Aorta (tissue), 1 donor: ENCODE results near the genes DERA, PLEKHA5 and SLCO1A2.

- PRO-cap = no peak
Observed at GRCh38 chr12:15787668-15788148, 1.5 kb downstream of the EPS8 start.

GRCh38 chr12:15910866-15912029 lies at the start of gene DERA:
Gene DERA (plus strand): TSS chr12:15911332.
- PRO-cap = unidirectional peak, plus-strand start at chr12:15911311

- PRO-cap = no peak
Observed at GRCh38 chr12:15995079-15996221, 84.3 kb downstream of the DERA start.

GRCh38 chr12:16036478-16037508 lies 125.7 kb downstream of the DERA start:
- PRO-cap = no peak

GRCh38 chr12:16354119-16354501 lies 6.7 kb downstream of the MGST1 start:
- PRO-cap = no peak

GRCh38 chr12:16360688-16361070 lies 13.2 kb downstream of the MGST1 start:
- PRO-cap = no peak

- PRO-cap = no peak
Observed at GRCh38 chr12:18172570-18172971, 82.6 kb upstream of the RERGL start.

- PRO-cap = no peak
Observed at GRCh38 chr12:18951052-18951706, 178.4 kb upstream of the PLEKHA5 start.

- PRO-cap = bidirectional peak, plus-strand start at chr12:19129766, minus-strand start at chr12:19129454
Observed at GRCh38 chr12:19129105-19130310, at the start of gene PLEKHA5. Gene PLEKHA5 (plus strand): TSS chr12:19129733.

DNA sequence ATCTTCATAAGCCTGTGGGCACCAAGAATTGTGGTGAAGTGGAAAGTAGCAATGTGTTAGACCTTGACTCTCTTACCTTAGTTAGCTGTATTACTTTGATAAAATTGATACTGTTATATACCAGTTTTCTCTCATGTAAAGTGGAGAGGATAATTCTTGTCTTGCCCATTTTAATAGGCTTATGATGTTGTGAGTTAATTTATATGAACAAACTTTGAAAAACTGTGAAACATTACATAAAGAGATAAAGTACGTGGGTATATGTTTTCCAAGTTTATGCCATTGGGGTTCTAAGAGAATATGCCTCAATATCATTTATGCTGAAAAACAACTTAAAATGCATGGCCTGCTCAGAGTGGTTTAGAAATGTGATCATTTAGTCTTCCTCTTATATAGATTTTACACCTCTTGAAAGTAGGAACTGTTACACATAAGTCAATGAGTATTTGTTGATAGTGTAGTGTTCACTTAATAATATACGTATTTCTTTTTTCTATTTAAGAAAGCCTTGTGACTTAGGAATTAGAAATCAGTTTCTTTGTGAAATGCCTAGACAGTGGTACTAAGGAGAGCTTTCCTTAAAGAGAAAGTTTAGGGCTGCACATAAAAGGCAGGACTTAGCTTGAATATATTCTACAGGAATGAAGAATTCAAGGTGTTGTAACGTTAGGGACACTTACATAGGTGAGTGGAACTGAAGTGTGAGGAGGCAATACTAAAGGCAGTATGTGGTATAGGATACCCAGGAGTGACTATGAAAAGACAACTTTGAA lies 17.4 kb downstream of the PLEKHA5 start:
- PRO-cap = no peak

DNA sequence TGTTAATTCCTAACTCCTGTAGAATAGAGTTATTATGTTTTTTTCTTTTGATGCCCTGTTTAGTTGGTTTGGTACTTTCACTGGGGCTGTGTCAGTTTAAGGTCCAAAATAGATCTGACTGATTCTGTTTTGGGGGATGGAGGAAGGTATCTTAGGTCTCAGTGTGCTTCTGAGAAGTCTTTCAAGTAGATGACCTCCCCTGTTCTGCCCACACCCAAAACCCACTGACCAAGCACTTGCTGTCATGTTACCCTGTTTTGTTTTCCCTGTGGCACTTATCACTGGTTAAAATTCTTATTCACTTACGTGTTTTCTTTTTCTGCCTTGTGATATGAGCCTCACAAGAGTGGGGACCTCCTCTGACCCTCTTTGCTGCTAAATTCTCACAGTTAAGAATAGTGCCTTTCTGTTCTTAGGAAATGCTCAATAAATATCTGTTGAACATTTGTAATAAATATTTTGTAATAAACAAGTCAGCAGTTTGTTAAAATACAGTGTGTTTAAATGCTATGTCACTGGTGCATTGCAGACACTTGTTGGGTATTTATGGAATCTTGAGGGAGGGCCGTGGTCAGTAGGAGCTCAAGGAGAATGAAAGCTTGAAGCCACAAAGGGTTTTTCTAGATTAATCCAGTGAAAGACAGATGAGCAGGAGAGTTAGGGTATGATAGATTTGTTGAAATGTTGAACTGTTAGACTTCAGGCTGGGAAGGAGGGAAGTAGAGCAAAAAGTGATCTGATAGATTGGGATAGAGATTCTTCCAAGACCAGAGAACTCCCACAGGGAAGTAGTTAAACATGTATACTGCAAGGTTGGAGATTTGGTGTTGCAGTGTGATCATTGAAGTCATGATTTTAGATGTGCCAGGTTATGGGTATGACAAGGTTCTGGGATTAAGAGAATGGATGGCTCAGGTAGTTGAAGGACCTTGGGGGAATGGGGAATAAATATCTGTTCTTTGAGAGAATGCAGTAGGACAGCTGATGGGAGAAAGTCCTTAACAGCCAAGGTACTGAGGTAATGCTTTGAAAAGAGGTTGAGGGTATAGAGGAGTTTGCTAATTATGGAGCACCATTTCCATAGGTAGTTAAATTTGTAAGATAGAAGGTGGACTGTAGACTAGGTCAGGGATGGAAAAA lies 21.0 kb downstream of the PLEKHA5 start:
- PRO-cap = no peak

- PRO-cap = no peak
Observed at GRCh38 chr12:19274406-19274977, 145.0 kb downstream of the PLEKHA5 start.

DNA sequence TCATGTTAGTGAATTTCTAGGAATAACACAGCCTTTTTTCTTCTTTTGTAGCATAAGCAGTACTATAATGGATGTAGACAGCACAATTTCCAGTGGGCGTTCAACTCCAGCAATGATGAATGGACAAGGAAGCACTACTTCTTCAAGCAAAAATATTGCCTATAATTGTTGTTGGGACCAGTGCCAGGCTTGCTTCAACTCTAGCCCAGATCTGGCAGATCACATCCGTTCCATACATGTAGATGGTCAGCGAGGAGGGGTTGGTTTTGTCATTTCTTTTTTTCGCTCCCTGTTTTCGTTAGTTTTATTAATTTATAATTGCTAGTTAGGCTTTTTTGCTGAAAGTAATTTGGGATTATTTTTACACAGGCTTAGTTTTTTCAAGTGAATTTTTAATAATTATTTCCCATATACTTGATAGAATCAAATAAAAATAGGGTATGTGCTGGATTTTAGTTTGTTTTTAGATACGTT lies 23.2 kb downstream of the AEBP2 start:
- PRO-cap = no peak

- PRO-cap = no peak
Observed at GRCh38 chr12:19519298-19520022, 80.2 kb downstream of the AEBP2 start.

- PRO-cap = no peak
Observed at GRCh38 chr12:19620206-19620540, 180.9 kb downstream of the AEBP2 start.

GRCh38 chr12:19783184-19783813 lies 344.0 kb downstream of the AEBP2 start:
- PRO-cap = no peak

DNA sequence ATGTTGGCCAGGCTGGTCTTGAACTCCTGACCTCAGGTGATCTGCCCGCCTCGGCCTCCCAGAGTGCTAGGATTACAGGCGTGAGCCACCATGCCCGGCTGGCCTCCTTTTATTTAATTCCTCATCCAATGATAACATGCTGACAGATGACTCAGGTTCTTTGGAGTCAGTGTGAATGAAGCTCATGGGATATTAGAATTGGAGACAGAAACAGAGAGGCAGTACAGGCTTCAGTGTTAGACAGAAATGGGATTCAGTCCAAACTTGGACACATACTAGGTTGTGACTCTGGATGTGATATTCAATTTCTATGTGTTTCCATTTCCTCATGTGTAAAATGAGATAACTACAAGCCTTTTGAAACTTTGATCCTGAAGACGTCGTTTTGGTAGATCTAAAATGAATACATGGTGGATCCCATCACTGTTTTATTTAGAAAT lies 47.3 kb downstream of the PDE3A start:
- PRO-cap = no peak

- PRO-cap = no peak
Observed at GRCh38 chr12:21334652-21335089, at the start of gene SLCO1A2. Gene SLCO1A2 (minus strand): TSS chr12:21334917.

- PRO-cap = no peak
Observed at GRCh38 chr12:21351254-21351522, 16.5 kb upstream of the SLCO1A2 start.

- PRO-cap = no peak
Observed at GRCh38 chr12:21353327-21353913, 18.7 kb upstream of the SLCO1A2 start.